ENCODE measurements around a stretch of chr2.

- PRO-cap = no peak
These were observed 93.5 kb downstream of the ROCK2 start for GRCh38 chr2:11250745-11251449.

DNA sequence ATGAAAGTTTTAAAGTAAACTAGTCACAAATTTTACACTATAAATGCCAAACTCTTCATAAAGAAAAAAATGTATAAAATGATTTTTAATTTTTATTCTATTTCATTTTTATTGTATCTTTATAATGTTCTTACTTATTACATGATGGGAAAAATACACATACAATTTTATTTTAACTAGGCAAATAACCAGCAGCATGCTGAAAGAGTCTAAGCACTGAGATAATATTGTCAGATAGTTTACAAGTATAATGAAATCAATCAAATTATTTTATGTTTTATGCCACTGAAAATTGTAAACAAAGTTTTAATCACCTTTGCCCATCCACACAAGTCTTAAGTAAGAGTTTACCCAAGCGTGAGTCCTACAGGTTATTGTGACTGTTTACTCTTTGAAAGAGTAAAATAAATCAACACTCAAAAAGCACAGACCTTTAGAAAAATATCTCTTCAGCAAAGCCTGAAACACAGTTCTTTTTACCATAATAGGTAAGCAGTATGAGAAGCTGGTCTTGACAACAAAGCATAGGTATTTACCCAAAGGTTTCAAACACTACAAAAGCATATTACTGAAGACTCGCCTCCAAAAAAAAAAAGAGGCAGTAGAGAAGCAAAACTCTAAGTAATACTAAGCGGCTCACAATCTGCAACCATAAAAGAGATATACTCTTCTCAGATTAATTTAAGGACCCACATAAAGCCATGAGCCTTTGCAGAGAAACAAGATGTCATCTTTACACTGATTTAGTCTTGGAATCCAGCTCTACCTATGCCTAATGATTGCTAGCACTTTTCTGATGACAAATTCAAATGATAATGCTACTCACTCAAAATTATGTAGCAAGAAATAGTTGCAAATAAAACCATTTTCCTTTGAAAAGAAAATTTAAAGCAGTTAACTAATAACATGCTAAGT is 3.7 kb downstream of the ROCK2 start:
- PRO-cap = no peak

DNA sequence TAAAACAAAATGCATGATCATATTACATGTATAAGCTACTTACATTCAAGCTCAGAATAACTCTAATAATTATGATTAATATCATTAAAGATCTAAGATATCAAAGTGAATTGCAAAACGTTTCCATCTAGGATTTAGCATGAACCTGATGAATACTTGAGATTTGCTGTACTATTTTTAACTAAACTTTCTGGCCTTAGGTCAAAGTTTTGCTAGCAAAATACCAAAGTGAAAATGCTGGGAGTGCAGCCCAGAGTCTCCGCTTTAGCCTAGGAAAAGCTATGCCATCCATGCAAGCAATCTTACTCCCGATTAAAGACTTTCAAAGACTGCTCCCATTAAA is 2.1 kb downstream of the ROCK2 start:
- PRO-cap = no peak

DNA sequence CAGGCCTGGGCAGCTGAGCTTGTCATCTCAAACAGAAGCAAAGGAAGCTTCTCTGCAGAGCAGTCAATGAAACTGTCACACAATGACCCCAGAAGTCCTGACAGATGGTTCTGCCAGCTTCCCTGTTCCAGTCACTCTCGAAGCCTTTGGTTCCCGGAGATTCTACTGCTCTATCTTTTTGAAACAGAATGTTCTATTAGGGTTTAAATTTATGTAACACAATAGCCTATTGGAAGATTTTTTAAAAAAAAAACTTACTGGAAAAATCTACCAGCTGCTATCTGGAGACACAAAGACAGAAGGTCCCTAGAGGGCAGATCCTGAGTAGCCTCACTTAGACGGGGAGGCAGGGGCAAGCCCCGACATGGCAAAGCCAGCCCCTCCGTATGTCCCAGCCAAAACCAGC is 31.0 kb upstream of the ROCK2 start:
- PRO-cap = no peak

GRCh38 chr2:11391296-11391955 is 47.0 kb upstream of the ROCK2 start:
- PRO-cap = no peak

- PRO-cap = no peak
These were observed 49.2 kb upstream of the ROCK2 start for GRCh38 chr2:11393447-11394254.

DNA sequence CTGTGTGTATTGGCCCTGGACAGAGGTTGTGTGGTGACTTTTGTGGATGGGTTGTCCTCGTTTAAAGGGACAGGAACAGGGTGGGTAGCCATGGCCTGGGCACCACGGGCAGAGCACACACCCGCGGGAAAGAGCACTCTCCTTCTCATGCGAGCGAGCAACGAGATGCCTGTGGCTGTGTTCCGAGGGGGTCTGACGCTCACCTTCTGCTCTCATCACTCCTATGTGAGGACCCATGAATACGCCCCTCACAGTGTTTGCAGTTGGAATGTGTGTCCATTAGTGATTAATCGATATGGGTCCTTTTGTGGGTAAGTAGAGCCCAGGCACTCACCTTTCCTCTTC is 16.5 kb upstream of the NTSR2 start:
- PRO-cap = no peak

DNA sequence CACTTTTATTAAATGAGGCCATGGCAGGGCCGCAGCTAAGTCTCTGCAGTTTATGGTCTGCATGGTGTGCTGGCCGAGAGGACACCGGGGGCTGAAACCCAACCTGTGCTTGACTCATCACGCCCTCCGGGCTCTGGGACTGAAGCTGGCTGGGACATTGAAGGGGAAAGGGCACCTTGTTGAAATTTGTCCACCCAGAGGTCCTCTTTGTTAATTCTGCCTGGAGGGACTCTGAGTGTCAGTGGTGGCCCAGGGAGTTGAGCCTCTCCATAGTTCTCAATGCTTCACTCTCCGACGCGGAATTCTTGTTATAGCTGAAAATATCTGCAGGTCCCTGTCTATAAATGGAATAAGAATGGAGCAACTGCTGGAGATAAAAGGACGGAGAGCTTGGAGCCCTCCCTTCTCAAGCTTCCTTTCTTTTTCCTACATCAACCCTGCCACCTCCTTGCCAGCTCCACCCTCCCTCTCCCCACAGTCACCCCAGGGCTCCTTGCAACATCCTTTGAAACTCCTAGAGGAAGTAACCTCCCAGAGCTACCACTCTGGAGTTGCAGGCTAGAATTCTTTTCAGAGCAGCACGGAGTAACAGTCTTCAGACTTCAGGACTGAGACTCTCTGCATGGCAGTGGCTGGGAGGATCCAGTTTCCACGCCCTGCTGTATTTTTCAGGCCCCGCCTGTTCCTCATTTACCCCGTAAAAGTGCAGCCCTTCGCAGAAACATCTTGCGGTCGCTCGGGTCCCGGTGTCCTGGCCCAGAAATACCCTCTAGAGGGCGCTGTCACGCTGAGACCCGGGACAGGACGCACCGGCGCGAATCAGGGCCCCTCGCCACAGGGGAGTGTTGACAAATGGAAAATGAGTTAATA is 18.1 kb upstream of the NTSR2 start:
- PRO-cap = no peak

- PRO-cap = no peak
These were observed 36.1 kb upstream of the LPIN1 start for GRCh38 chr2:11710300-11710765.

DNA sequence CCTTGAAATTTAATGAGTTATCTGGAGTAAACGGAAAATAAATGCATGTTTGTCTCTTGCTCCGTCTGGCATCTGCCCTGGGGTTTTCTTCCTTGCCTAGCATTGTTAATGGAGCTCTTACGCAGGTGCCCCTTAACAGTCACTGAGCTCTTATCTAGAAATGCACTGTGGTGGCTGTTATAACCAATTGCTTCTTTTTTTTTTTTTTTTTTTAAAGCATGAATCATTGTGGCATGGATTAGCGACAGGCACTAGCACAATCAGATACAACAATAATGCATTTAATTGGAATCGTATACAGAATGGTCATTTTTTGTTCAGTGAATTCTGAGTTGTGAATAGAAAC is 26.9 kb upstream of the LPIN1 start:
- PRO-cap = no peak

DNA sequence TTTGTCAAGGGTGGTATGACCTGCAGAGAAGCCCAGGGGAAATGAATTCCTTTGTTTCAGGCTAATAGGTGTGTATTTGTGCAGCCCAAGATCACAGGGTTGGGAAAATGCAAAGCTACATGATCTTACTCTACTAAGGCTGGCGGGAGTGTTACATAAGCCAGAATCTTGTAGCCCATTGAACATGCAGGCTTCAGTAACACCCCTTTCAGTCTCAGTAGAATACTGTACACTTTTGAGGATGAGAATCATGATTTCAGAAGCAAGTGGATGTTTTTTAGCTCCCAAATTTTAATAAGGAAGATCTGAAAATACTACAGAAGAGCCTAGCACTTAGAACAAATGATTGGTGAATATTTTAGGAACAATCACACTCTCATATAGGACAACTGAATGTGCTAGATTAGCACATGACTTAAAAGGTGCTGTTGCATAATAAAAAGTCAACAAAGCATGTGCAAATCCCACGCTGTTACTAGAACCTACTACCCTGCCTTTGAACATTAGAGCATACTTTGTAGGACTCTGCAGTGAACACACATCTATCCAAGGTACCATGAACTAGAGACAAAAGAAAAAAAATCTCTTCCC is 23.8 kb upstream of the LPIN1 start:
- PRO-cap = no peak

DNA sequence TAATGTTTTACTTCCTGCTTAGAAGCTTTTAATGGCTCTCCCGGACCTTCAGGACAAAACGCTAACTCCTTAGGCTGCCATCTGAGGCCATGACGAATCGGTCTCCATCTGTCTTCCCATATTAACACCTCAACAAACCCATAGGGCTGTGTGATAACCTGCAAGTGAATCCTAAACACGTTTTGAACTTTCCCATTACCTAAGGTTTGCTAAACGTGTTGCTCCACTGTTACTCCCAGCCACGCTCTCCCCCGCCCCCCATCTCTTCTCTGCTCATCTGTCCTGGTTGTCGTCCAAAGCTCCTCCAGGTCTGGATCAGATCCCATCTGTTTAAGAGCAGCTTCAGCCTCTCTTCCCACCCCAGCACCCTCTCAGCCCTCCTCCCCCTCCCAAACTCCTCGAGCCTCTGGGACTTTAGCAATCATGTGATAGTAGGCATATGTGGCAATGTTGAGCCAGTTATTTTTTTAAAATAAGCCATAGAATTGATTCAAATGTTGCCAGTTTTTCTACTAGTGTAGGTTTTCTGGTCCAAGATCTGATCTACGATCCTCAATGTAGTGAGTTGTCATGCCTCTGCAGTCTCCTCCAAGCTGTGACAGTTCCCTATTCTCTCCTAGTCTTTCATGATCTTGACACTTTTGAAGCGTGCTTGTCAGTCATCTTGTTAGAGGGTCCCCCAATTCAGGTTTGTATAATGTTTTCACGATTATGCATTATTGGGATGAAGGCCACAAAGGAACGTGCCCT is 20.0 kb upstream of the LPIN1 start:
- PRO-cap = no peak

DNA sequence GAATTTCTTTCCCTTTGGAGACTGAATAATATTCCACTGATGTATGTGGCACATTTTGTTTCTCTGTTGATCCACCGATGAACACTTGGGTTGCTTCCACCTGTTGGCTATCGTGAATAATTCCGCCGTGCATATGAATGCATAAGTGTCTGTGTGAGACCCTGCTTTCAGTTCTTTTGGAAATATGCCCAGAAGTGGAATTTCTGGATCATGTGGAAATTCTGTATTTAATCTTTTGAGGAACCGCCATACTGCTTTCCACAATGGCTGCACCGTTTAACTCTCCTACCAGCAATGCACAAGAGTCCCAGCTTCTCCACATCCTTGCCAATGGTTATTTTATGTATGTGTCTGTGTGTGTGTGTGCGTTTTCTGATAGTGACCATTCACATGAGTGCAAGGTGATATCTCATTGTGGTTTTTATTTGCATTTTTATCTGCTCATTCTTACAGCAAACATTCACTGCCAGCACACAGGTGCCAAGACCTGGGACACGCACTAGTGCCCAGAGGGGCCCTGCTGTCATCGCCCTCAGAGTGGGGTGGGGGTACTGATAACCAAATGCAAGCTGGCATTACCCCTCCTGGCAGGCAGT is 285.2 kb downstream of the LPIN1 start:
- PRO-cap = no peak

- PRO-cap = no peak
These were observed 344.1 kb downstream of the LPIN1 start for GRCh38 chr2:12090497-12090887.

- PRO-cap = no peak
These were observed 403.0 kb upstream of the TRIB2 start for GRCh38 chr2:12313593-12314194.

DNA sequence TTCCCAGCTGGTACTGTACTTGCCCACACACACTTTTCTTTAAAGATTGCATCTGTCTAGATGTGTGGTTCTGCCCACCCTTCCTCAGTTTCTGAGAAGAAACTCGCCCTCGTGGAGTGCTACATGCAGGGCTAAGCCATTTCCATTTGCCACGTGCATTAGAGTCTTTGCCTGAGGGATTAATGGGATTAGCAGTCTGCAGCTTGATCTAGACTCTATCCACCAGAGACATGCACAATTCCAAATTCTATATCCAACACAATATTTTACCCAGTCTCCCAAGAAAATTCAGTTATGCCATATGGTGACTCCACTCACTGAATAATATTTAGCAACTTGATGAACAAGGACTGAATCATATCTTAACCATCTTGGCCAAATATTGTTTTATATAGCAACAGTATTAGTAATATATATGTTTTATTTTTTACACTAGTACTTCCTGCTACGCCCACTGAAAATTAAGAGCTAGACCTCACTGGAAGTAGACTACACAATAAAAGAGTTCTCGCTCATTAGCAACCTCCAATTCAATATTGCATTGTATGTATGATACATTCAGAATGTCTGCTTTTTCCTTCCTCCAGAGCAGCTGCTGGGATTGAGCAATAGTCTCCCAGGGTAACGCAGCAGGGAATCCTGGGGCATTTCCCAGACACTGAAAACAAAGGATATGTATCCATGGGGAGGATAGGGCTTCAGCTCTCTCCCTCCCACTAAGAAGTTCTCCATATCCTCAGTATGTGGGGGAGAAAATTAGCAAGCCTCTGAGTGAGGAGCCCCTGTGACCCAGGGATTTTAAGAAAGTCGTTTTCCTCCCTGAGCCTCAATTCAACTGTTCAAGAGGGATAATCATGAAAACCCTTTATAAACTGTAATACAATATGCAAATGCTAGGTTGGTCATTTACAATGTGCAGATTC is 14.1 kb upstream of the TRIB2 start:
- PRO-cap = no peak

- PRO-cap = no peak
These were observed 2.5 kb downstream of the TRIB2 start for GRCh38 chr2:12719227-12719552.

DNA sequence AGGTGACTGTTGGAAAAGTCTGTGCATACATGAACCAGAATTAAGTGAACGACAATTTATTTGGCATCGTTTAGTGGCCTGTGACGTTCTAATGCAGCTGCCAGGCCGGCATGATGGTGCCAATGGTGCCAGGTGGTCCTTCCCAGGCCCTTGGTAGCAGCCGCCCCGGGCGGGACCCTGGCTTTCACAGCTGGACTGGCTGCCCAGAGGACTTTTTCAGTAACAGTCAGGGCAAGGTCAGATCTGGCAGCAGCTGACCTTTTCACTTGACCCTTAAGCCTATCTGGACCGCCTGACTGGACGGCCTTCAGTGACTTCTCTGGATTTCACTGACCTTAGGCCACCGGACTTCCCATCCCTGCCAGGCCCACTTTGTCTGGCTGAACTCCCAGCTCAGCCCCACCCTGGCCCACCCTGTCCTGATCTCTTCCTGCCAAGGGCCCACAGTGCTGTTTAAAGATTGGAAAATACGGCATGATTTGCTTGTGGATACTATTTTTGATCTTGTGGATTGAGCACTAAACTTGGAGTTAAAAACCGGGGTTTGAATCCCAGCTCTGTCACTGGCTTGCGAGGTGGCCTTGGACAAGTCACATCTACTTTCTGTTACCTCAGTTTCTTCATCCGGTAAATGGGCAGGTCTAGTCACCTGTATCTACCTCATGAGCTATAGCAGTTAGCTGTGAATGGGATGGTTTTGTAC is 16.0 kb downstream of the TRIB2 start:
- PRO-cap = no peak

DNA sequence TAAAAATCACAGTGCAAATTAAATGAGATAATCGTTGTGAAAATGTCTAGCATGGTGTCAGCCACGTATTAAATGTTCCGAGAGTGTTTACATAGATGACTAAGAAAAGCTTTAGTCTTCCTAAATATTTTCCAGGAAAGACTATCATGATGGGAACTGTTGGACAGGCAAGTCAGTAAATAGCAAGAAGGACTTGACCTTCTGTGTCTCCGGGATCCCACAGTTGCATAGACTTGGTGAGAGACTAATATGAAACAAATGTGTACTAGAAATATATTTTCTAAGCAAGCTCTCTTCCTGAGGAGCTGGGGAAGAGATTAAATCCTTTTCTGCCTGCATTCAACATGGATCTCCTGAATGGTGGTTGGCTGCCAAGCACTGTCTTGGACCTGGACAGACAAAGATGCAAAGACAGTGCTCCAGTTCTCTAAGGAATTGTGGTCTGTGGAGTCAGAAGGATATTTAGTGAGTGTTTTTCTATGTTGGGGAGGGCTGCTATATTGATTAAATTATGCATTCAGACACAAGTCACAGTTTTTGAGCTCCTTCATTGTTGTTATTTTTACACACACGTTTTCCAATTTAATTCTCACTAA is 71.7 kb downstream of the TRIB2 start:
- PRO-cap = no peak

DNA sequence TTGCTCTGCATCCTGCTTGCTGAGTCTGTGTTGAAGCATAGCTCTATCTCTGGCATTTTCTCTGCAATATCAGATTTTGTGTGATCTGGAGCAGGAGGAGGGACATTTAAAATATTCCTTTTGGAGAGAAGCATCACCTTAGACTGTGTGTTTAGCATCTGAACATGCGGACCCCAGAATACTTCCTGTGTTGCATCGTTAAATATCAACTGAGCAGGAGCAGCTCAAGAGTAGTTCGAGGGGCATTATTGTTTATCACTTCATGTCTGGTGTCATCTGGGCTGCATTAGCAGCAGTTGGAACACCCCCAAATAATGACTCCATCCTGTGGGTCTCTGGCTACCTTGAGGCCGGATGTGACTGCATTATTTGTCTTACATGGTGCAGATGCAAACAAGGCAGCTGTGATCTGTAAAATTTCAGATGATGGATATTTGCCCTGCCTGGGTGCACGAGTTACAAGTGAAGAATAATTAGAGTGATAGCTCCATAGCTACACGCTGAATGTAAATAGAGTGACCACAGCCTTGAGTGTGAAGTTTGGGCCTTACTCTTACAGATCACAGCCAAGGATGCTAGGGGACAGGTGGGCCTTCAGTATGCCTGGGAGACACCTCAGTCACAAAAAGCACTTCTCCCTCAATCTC is 231.8 kb downstream of the TRIB2 start:
- PRO-cap = no peak